Bile duct (tissue), 1 donor: ENCODE results near the gene UCHL3.

DNA sequence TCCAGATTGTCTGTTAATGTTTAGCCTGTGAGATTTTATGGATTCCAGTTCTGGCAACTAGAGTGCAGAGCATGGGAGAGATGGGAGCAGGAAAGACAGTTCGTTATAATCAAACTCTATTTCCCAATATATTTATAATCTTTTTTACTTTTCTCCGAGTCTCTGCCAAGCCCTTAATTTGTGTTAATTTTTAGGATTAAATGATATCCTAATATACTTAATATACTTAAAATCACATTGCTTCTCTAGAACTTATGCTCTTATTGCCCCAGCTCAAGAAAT lies 272.7 kb upstream of the KLHL1 start:
- PRO-cap: no peak

GRCh38 chr13:71625620-71626178 lies 241.3 kb downstream of the DACH1 start:
- PRO-cap: no peak

GRCh38 chr13:71864913-71865715 lies 1.9 kb downstream of the DACH1 start:
- PRO-cap: bidirectional peak, plus-strand start at chr13:71865513, minus-strand start at chr13:71865145

DNA sequence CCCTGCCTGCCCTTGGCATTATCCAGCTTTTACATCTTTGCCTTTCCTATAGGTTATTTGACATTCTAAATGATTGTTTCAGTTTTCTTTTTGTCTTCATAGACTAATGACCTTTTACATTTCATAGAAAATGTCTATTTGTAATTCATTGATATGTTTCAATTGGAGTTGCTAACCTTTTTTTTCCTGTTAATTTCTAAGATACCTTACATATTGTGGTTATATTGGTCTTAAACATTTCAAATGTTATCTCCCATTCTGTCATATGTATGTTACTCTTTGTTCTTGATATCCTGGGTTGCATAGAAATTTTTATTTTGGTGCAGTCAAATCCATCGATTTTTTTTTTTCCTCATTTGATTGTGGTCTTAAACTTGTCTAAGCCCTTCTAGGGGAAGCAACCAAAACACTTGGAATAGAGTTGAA lies 13.6 kb downstream of the BORA start:
- PRO-cap: no peak

DNA sequence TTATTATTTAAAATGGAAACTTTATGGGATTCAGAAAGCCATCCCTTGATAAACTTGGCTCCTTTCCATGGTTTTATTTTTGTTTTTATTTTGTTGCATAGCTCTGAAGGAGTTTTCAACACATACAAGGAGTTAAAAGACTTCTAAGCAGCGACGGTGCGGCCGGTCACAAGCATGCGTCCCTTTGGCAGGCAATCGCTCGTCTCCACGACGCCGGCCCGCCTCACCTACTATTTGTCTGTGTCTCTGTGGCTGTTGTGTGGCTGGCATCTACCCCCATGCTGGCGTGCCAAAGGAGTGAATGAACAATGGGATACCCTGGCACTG lies 176.4 kb downstream of the KLF5 start:
- PRO-cap: no peak

GRCh38 chr13:73399494-73399693 lies 340.6 kb downstream of the KLF5 start:
- PRO-cap: no peak

DNA sequence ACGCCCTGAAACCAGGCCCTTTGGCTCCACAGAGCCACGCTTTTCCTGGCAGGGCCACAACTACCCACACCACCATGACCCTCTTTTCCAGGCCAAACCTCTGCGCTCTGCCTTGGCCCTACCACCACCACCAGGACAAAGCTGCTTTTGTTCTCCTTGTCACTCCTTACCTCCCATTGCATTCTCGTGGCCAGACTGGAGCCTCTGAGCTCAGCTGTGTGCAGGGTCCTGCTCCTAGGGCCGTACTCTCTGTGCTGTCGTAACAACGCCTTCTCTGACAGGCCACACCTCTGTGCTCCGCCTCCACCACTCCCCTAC lies 602.8 kb downstream of the KLF5 start:
- PRO-cap: no peak

DNA sequence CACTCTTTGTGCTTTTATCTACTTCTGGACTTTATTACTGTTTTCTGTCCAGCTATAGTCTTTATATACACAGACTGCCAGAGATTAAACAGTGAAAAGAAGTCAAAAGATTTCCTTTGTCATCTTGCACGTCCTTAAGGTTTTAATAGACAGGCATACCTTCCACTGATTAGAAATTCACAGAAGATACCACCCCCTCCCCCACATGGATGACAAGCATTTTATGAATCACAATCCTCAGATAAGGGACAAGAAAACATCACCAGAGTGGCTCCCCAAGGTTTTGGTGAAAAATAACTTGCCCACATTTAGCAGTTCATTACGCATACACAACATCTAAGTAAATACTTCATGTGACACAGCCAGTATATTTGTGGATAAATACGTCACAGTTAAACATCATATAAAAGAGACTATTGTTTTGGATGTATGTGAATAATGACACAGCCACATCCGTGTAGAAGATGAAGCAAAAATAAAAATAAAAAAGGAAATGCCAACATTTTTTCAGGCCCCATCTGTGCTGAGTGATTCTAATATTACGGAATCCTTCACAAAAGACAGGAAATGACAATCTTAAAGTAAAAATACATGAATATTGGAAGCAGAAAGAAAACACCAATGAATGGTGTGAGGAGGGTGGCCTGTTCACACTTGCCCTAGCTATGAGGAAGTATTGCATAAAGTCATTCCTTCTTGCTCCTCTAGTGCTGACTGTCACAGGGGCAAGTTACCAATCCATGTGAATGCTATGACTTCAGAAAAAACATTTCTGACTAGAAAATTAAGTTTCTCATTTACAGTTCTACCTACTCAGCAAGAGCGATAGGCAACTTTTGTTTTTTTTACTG lies 618.3 kb downstream of the KLF5 start:
- PRO-cap: no peak

DNA sequence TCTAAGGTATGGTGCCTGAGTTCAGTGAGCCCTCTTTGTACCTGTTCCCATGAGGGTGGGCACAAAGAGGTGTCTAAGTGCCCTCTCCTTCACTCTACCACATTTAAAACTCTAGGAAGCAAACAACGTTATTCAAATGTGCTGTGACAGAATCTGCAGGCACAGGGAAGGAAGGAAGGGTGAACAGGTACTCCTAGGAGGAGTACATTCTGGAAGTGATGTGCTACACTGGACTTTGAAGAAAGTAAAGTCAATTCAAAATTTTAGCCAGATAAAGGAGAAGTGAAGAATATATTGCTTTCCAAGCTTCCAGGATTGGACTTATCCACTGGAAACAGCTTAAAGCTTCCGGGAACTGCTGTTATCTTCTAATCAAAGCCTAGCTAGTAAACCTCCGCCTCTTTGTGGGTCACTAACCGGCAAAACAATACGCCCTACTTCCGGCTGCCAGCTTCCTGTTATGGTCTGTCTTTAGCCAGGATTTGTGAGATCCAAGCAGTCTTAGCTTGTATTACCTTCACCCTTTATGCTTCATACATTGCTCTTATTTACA lies 706.6 kb downstream of the KLF5 start:
- PRO-cap: no peak

DNA sequence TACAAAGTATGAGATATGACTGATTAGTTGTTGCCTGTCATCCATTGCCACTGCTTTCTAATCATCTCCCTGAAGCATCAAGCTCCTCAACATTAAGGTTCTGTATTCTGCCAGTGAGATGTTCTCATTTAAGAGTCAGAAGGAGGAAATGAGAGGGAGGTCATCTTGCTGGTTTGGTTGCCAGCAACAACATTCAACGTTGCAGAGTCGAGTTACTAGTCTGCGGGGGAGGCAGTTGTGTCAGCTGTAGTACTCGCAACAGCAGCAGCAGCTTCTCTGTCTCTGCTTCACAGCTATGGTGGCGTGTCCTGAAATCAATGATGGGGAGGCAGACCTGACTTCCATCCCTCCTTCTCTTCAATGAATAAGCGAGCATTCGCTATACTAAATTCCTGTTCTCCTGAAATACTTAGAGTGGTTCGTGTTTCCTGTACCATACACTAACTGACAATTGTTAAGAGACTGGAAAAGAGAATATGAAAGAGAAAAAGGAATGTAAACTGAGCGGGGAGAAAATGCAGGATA lies 812.2 kb downstream of the KLF5 start:
- PRO-cap: no peak

DNA sequence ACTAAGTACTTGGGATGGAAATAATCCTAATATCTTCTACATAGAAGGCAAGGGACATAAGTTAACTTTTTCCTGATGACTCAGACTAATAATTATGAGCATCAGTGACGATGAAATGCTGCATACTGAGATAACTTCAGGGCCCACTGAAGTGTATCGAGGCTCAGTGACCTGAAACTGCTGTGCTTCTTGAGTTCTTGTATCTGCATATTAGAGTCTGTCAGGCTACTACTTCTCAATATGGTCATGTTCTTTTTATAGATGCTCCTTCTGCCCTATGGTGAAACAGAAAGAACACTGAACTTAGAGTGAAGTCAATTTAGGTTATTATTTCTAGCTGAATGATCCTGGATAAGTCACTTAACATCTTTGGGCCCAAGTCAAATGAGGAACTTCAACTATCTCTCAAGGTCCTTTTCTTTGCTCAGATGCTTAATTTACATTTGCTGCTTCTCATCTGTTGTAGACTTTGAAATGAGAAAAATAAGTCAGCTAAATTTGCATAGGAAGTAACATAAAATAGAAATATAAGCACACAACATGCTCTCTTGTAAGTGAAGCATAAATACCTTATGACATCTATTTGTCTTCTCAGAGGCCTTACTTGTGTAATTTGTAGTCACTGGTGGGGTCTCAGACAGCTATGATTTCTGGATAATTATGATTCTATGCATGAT lies 909.1 kb downstream of the KLF5 start:
- PRO-cap: no peak

- PRO-cap: no peak
Observed at GRCh38 chr13:74026771-74027209, 968.0 kb downstream of the KLF5 start.

- PRO-cap: unidirectional peak, plus-strand start at chr13:74706018
Observed at GRCh38 chr13:74705848-74706190, 776.1 kb downstream of the TBC1D4 start.

- PRO-cap: no peak
Observed at GRCh38 chr13:75325708-75326060, 156.3 kb downstream of the TBC1D4 start.

DNA sequence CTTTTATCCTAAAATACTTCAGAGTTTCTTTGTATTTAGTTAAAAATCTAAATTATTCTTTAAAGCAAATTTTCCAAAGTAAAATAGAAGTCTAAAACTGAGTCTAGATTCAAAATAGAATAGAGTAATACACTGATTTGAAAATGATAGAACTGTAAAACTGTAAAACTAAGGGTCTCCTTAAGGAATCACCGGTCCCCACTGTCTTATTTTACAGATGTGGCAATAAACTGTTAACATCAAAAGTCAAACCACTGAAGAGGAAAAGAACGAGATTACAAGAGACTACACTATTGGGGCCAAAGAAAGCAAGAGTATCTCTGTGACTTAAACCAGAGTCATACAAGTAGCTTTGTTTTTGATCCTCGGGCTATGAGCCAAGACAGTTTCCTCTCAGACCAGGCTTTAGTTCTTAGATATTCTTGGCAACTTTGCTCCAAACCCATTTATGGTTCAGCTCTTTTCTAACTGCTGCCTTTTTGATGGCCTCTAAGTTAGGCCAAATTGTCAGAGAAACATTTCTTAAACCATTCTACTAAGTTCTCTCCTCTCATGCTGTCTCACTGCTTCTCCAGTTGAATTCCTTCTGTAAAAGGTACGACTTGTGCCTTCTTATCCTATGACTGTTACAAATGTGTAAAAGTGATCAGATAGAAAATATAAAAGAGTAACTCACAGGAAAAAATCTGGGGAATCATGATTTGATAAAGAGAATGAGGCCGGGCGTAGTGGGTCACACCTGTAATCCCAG lies 113.8 kb downstream of the TBC1D4 start:
- PRO-cap: no peak

- PRO-cap: no peak
Observed at GRCh38 chr13:75391075-75391510, 90.9 kb downstream of the TBC1D4 start.

DNA sequence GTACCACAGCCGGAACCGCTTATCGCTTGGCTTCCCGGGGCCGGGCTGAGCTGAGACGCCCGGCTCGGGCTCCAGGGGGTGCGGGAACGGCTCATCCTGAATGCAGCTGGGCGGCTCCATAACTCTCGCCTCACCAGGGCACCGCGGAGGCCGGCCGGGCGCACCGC lies 438 bp downstream of the TBC1D4 start:
- PRO-cap: no peak

DNA sequence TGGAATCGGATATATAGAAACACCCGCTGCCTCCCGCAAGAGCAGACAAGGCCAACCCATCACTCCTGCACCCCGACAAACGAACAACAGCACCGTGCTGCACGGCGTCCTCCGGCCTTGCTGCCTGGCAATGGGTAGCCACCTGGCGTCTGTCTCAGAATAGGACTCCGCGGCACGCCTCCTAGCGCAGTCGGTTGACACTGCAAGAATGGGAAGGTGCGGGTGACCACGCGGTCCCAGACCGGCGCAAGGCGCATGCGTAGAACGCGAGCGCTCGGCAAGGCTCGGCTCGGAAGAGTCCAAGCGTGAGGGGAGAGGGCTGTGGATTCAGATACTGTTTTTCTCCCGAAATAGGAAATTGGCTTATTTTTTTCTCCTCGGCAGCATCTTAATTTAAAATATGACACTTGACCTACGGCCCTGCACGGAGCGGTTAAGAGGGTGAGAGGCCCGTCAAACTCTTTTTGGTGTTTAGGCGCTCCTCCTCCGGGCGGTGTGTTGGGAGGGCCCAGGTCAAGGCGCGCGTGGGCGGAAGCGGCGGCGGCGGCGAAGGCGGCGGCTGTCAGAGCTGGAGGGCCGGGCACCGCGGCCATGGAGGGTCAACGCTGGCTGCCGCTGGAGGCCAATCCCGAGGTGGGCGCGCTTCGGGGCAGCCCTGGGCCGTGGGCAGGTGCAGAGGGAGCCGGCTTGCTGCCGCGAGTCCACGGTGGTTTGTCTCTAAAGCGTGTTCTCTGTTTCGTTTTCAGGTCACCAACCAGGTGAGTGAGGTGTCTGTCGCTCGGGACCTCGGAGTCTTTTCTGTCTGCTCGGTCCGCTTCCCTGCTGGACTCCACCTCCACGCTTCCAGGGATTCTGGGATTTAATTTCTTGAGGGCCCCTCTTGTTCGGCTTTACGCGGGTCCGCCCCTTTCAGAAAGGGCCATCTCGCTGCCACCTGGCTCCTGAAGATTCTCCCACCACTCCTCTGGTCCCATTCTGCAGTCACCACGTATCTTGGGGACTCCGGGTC lies at the start of gene UCHL3:
TSS of gene UCHL3 (plus strand) at position 562 of the 1,009 bp plus-strand sequence.
- PRO-cap: bidirectional peak, plus-strand start at position 546 of the sequence, minus-strand start at position 132 of the sequence

DNA sequence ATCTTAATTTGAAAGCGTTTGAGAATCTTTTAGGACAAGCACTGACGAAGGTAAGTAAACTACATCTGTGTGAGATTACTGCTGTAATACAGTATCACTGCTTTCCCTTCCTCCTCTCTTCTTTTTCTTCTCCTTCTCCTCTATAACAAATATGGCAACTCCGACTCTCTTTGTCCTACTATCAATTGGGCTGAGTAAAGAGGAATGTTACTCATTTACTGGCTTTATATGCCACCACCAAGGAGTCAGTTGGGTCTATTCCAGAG lies 160.5 kb downstream of the LMO7 start:
- PRO-cap: no peak

DNA sequence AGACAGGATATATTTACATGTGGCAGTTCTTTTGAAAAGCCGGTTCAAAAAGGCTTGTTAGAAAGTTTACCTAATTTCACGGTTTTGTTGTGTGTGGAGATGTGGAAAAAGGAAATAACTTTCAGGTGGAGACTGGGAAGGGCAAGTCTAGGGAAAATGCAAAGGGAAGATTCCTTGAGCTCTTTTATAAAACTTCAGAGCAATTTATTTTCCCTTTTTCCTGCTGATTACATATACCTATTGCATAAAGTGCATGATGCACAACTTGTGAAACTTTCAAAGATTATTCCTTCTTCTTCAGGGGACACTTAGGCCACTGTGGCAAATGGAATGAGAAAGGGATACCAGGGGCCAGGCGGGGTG lies 170.3 kb downstream of the LMO7 start:
- PRO-cap: no peak